Cerebral cortex (tissue), 2 donors: Measurements from ENCODE around the genes ARMT1 and CCDC170.

- PRO-cap, 2 experiments, result no peak in any of the 2 experiments
Measured at GRCh38 chr6:149632648-149632936, 15.9 kb downstream of the KATNA1 start.

DNA sequence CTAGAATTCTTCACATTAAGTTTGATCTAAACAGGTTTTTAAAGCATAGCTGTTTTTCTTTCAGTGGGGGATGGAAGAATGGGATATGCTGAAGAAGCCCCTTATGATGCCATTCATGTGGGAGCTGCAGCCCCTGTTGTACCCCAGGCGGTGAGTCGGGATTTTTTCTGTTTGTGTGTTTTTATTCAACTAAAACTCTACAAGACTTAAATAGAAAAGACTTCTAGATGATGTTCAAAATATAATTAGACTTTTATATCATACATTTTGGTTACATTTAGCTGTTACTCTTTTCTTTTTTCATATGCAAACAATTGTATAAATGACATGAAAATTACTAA lies 46.8 kb downstream of the PCMT1 start:
- PRO-cap, 2 experiments, result no peak in any of the 2 experiments

GRCh38 chr6:149883895-149884639 lies 13.8 kb downstream of the RAET1E start:
- PRO-cap, 2 experiments, result no peak in any of the 2 experiments

DNA sequence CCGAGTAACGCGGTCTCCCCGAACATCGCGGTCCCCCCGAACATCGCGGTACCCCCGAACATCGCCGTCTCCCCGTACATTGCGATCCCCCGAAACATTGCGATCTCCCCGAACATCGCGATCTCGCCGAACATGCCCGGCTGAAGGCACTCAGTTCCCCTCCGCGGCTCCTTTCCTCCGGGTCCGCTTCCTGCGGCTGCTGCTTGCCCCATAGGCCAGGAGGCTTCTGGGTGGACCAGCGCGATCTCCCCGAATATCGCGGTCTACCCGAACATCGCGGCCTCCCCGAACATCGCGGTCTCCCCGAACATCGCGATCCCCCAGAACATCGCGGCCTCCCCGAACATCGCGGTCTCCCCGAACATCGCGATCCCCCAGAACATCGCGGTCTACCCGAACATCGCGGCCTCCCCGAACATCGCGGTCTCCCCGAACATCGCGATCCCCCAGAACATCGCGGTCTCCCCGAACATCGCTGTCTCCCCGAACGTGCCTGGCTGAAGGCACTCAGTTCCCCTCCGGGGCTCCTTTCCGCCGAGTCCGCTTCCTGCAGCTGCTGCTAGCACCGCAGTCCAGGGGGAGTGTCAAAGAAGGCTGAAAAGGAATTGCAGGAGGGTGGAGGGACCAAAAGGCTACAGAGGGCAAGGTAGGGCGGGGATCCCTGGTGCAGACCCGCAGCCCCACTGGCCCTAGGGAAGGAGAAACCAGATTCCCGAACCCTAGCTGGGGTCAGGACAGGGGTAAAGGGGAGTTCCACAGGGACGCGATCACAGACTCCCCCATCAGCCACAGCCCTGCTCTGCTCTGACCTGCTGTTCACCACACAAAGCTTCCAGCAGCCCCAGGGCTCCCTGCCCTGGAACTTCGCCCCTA lies 1.3 kb downstream of the ULBP1 start:
- PRO-cap, 2 experiments, result no peak in any of the 2 experiments

- PRO-cap, 2 experiments, result no peak in any of the 2 experiments
Measured at GRCh38 chr6:150176647-150177672, 34.1 kb downstream of the PPP1R14C start.

DNA sequence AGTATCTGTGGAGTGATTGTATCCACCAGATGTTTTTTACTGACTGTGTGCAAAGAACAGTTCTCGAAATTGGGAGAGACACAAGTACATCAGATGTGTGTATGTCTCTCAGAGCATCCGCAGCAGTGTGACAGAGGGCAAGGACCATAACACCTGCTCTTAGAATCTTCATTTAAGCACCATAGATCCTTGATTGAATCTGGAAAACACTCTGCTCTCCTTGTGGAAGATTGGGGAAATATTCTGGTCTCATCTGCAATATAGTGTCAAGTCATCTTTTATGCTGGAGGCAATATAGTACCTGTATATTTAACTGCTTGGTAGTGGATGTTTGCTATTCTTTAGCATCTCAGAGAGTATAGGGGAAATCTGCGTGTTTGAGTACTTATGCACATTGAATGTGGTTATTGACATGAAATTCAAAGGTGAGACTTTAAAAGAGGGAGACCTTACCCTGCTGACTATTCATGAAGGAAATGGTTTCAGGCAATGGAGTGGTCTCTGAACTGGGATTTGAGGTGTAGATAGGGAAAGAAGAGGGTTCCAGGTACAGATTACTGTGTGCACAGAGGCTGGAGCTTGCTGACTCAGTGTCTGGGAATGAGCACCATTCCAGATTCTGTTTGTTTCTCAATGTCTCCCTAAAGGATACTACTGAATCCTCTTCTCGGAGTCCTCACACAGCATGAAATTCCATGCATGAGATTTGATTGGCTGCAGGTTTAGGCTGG lies 48.7 kb downstream of the PPP1R14C start:
- PRO-cap, 2 experiments, result no peak in any of the 2 experiments

GRCh38 chr6:150377048-150377556 lies 8.3 kb downstream of the IYD start:
- PRO-cap, 2 experiments, result no peak in any of the 2 experiments

DNA sequence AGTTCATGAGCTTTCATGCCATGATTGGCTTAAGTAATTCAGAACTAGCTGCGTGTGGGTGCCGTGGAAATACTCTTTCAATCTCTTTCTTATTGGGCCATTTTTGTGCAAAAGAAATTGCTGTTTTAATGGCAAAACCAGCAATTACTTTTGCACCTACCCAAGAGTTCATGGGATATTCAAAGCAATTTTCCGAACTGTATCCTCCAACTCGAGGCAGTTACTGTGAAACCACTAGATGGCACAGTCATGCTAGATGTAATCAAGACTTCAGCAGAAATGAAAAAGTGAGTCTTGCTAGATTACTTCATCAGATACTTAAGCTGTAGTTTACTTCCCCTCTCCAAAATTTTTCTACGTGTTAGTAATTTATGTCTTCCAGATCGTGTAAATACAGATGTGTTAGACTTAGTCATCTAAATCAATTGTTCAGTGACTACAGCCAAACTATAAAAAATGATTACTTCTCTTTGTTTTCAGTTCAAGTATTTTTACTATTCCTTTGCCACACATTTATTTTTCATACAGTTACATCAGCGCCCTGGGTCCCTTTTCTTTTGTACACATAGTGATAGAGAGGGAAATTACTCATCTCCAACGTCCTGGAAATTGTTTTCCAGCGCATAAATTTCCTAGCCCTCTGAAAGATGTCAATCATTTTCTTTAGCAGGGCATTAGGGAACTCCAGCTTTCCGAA lies 49.4 kb downstream of the IYD start:
- PRO-cap, 2 experiments, result peak in 1 of 2 experiments; most common plus-strand start position 653 of the sequence (in 1)

DNA sequence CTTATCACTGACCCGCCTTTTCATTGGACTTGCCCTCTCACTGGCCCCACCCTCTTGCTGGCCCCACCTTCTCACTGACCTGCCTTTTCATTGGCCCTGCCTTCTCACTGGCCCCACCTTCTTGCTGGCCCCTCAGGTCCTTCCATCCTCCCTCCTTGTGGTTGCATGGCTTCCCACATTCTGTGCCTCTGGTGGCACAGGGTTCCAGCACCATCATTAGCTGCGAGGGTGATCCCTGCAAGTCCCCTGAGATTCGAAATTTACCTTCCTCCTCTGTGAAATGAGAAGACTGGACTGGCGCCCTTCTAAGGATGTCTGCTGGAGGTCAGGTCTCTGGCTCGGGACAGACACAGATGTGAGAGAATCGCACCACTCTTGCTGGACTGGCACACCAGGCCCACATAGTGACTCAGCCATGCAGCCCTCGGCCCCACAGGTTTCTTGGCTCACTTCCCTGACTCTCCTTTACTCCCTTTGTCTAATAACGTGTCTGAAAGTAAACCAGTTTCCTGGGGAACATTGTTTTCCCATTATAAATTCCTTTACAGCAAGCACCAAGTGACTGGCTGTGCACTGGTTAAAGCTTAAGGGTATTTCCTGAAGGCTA lies 106.9 kb upstream of the PLEKHG1 start:
- PRO-cap, 2 experiments, result no peak in any of the 2 experiments

DNA sequence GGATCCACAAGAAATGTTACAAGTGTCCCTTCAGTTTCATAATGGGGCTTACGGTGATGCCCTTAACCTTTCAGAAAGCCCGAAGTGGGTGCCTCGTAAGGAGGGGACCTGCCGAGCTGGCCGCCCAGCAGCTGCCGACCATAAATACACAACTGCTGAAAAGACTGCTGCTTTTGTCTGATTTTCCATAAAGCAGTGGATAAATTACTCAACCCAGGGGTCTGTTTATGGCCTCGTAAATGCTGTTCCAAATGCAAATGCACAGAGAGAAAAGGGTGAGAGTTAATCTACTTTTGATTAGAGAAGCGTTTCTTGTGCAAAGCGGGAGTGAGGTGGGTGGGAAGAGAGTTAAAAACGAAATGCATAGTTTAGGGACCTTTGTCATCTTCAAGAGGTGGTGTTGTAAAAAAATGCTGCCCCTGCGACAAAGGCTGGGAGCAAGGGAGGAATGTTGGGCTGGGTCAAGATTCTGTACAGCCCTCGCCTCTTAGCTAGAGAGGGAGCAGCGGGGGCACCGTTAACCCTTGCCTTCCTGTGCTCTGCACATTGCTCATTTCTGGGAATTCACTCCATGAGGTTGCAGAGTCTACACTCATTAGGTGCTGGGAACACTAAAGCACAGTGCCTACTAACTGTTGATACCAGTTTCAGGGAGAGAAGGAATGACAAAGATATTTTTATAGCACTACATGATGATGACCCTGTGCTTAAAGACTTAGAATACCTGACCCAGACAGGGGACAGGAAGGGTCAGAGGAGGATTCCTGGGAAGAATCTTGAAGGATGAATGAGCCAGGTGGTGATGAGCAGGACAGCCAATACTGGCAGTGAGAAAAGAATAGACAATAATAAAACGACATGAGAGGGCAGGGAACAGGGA lies 111.9 kb upstream of the MTHFD1L start:
- PRO-cap, 2 experiments, result no peak in any of the 2 experiments

DNA sequence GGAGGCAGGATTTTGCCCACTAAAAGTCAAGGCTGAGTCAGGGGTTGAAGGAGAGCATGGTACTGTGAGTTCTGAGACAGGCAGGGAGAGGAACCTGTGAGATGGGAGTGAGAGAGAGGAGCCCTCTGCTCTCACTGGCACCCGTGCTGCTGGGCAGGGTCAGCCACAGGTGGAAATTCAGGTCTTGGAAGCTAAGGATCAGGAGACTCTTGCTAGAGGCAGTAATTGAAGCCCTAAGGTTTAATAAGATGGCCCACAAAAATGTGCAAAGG lies 53.5 kb upstream of the MTHFD1L start:
- PRO-cap, 2 experiments, result no peak in any of the 2 experiments

- PRO-cap, 2 experiments, result no peak in any of the 2 experiments
Measured at GRCh38 chr6:151004403-151004910, 139.0 kb downstream of the MTHFD1L start.

DNA sequence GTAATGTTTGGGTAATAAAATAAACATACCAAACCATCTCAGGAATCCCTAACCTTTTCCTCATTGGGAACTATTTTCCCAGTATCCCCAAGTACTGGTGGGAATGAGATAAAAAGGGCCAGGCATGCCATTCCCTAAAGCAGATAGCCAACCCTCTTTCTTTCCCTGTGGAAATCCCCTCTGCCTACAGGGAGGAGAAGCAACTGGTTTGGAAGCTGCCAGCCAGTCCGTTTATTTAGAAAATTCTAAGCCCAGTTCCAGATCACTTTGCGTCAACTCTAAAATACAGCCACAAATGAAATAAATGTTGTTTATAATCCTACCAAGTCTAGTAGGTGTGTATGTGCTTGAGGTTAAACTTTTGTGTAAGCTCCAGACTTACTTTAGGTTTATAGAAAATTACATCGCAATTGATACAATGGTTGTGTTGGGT lies 169.0 kb upstream of the AKAP12 start:
- PRO-cap, 2 experiments, result no peak in any of the 2 experiments

- PRO-cap, 2 experiments, result no peak in any of the 2 experiments
Measured at GRCh38 chr6:151118411-151118757, 121.4 kb upstream of the AKAP12 start.

DNA sequence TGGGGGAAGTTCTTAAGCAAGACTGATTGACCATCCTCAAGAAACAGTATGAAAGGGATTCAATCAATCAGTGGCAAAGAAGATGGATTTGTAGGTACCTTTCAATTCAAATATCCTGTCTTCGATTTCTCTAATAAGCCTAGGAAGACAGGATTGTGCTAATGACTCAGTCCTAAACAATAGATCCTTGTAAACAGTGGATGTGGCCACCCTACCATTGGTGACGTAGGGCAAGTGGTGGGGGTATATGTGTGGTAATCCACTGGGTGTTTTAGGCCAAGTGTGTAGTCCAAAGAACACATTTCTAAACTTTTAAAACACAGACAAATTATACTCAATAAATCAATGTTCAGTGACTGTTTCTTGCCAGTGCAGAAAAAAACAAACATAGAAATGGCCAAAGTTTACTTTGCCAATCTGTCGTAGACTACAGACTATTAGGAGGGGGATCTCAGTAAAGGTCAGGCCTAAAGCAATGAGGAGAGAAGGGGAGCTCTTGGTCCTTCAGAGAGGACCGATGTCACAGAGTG lies 113.7 kb upstream of the AKAP12 start:
- PRO-cap, 2 experiments, result no peak in any of the 2 experiments

- PRO-cap, 2 experiments, result no peak in any of the 2 experiments
Measured at GRCh38 chr6:151228995-151229802, 10.6 kb upstream of the AKAP12 start.

DNA sequence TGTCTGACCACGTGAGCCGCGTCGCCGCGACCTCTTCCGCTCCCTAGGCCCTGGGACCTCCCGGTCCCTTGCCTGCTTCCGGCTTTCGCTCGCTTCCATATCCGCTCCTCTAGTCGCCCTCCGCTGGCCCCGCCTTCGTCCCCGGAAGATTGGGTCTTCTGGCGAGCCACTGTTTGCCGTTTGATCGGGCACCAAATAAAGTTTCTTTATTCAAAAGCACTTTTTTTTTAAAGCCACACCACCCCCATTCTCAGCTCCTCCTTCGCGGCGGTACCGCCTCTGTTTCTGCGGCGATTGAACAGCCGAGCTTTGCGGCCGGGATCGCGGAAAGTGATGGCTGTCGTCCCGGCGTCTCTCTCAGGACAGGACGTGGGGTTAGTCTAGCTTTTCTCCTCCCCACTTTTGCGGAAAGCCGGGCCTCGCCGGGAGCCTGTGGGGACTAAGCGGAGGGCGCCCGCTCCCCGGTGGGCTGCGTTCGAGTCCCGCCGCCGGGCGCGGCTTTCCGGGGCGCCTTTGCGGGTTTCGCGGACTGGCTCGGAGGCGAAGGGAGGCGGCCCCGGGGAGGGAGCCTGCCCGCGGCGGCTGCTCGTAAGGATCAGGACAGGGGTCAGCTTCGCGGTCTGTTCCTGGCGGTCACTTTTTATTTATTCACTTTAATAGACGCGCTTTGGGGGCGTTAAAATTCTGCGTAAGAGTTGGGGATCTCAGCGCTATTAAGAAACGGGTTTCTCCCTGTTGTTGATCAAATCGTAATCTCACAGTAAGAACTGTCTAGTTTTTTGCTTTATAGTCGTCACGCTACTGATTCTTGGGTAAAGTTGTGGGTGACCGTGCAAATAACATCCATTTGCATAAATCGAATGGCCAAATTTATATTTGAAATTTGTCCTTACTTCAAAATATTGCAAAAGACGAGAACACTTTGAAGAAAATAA lies at the start of gene ARMT1:
ARMT1 (plus strand) TSS at position 254 of the 935 bp plus-strand sequence.
- PRO-cap, 2 experiments, result peak in 1 of 2 experiments; most common plus-strand start position 282 of the sequence (in 1)

DNA sequence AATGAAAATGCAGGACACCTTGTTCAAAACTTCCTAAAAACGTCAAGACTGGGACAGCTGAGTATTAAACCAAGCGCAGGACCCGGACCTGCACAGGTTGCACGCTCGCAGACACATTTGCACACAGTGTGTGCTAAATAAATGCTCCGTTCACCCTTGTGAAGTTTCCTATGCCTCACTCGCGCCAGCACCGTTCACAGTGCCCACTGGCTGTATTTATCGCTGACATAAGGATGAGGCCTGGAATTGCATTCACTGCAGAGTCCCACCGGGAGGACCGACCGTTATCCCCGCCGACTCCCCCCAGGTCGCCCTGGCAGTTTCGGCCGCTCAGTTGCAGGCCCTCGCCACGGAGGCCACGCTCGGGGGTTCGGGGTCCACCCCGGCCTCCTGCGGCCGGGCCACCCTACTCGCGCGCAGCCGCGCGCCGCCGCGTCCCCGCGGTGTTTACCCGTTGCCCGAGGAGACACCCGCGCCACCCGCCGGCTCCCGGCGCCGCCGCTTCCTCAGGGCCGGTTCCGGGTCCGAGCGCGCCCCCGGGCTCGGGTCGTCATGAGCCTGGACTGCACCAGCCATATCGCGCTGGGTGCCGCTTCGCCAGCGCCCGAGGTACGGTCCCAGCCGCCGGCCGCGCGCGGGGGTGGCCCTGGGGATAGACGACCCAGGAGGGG lies at the start of gene CCDC170:
CCDC170 (plus strand) TSS at position 441 of the 671 bp plus-strand sequence.
- PRO-cap, 2 experiments, result peak in 1 of 2 experiments; most common plus-strand start position 575 of the sequence (in 1); most common minus-strand start position 431 of the sequence (in 1)

- PRO-cap, 2 experiments, result no peak in any of the 2 experiments
Measured at GRCh38 chr6:151641073-151641568, 147.3 kb downstream of the CCDC170 start.

- PRO-cap, 2 experiments, result no peak in any of the 2 experiments
Measured at GRCh38 chr6:152313489-152314691, 323.3 kb downstream of the SYNE1 start.